ENCODE data around the genes NOP16, CLTB and EIF4E1B.

DNA sequence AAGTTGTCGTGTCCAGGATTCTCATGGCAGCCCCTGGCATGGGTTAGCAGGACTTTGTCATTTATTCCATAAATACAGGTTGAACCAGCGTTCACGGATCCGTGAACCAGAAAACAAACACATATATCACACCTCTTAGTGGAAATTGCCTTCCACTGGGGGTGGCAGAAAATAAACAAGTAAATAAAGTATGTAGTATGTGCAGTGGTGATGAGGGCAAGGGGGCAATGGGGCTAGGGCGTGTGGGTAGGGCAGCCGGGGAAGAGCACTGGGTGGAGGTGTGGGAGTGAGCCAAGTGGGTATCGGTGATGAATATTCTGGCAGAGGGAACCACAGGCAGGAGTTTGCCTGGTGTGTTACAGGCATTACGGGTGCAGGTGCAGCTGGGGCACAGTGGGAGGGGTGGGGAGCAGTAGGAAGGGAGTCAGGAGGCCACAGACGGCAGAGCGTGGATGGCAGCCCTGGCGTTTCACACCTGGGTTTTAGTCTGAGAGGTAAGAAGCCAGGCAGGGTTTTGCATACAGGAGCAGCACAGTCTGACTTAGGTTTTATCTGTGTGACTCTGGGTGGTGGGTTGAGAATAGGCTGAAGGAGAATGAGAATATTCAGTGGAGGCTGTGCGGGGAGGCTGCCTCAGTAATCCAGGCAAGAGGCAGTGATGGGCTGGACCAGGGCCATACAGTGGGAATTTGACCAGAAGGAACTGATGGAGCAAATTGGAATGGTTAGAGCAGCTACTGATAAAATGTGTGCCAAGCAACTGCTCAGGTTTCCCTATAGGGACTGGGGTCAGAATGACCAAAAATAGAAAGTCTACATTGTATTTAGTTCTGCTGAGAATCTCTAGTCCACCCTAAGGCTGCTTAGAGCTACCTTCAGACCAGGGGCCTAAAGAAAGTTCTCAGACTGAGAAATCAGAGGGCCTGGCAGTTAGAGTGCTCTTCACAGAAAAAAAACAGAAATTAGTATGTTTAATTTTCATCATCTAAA is 35.5 kb downstream of the SFXN1 start:
- PRO-cap, 8 experiments = peak in 2 of 8 experiments; most common plus-strand start position 440 of the sequence (in 1)

DNA sequence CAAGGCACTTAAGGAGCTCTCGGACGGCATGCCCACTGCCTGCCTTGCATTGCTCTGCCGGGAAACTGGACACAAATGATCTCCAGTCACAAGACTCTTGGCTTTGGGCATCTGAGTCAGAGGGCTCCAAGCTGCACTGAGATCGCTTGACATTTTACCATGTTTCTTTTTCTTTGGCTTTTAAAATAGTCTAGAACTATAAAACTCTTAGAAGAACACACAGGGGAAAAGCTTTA is 43.6 kb upstream of the HRH2 start:
- PRO-cap, 8 experiments = no peak in any of the 8 experiments

DNA sequence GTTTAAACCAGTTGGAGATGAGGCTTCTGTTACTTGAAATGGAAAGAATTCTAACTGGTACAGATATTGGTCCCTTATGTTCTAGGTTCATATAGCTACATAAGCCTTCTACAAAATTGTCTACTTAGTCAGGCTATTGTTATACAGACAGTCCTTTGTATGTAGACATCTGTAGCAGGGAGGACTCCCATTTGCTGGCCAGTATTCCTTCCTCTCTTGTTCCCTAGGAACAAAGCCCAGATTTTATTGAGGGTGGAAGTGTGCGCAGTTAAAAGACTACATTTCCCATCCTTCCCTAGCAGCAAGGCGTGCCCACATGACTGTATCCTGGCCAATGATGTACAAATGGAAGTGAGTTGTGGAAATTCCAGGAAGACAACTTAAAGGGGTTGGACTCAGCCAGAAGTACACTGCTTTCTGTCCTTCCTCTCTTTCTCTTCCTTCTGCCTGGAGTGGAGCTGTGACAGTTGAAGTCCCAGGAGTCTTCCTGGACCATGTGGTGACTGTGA is 88.9 kb downstream of the HRH2 start:
- PRO-cap, 8 experiments = no peak in any of the 8 experiments

GRCh38 chr5:175795979-175796828 is 75.2 kb upstream of the CPLX2 start:
- PRO-cap, 8 experiments = no peak in any of the 8 experiments

DNA sequence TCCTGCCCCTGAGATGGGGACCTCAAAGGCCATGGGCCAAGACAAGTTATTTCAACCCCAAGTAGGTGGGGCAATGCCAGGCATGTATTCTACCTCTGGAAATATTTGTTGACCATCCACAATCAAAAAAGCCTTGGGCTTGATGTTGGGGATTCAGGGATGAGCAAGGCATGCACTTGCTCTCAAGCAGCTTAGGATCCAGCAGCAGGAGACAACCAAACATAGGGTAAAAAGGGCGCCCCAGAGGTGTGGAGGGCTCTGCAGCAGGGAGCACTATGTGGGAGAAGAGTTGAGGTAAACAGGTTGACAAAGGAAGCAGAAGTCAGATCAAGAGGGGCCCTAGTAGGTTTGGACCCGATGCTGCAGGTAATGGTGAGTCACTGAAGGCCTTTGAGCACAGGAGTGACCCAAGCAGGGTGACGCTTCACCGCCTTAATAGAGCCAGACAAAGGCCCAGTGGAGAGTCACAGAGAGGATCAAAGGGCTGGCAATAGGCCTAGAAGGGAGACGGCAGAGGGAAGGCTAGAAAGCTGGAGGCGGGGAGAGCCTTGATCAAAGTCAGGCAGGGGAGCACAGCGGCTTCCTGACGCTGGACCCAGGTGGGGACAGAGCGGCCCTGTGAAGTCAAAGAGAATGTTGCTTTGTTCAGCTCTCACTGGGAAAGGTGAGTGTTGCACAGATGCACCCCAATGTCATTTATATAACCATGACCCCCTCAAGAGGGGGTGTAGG is 10.1 kb upstream of the CPLX2 start:
- PRO-cap, 8 experiments = no peak in any of the 8 experiments

- PRO-cap, 8 experiments = no peak in any of the 8 experiments
Measured at GRCh38 chr5:175968473-175968698, 271 bp upstream of the THOC3 start.

DNA sequence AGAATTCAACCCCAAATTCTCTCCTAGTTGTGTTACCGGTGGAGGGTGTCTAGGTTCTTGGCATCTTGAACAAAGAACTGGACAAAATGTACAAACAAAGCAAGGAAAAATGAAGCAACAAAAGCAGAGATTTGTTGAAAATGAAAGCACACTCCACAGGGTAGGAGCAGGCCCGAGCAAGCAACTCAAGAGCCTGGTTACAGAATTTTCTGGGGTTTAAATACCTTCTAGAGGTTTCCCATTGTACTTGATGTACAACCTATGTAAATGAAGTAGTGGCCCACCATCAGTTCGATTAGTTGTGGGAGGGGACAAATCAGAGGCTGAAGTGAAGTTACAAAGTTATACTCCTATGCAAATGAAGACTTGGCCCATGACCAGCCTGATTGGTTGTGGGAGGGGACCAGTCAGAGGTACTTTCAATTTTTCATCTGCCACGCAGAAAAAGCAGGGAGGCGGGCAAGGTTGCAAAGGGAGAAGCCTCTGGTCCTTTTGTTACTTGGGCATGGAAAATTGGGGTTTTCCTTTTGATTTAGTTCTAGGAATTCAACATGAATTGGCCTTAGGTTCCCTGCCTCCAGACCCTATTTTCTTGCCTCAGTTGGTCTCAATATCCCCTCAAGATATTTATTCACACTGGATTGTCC is 43.7 kb downstream of the KIAA1191 start:
- PRO-cap, 8 experiments = no peak in any of the 8 experiments

- PRO-cap, 8 experiments = no peak in any of the 8 experiments
Measured at GRCh38 chr5:176324323-176324729, 37.2 kb downstream of the KIAA1191 start.

DNA sequence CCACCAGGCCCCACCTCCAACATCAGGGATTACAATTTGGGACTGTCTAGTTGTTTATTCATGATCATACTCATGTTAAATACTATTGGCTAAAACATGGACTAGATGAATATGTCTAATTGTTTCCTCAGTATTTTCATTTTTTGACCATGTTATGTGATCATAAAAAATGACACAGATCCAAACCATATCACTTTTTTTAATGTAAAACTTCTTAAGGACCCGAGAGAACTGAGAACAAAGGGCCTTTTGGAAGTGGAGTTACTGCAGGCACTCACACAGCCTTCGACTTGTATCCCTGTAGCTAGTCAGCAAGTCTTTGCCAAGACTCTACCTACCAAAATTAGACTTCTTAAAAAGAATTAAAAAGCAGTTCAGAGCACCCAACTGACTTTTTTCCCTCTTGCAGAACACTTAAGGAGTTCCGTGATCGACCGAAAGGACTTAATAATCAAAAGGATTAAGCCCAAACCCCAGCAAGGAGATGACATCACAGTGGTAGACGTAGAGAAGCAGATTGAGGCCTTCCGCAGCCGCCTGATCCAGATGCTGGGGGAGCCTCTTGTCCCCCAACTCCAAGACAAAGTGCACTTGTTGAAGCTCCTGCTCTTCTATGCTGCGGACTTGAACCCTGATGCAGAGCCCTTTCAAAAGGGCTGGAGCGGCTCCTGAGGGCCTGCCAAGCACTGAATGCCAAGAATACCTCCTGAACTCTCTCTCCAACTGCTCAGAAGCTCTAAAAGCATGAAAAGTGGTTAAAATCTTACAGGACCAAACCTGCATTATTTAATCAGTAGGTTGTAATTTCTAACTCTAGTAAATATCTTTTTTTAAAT is 16.6 kb downstream of the KIAA1191 start:
- PRO-cap, 8 experiments = no peak in any of the 8 experiments

DNA sequence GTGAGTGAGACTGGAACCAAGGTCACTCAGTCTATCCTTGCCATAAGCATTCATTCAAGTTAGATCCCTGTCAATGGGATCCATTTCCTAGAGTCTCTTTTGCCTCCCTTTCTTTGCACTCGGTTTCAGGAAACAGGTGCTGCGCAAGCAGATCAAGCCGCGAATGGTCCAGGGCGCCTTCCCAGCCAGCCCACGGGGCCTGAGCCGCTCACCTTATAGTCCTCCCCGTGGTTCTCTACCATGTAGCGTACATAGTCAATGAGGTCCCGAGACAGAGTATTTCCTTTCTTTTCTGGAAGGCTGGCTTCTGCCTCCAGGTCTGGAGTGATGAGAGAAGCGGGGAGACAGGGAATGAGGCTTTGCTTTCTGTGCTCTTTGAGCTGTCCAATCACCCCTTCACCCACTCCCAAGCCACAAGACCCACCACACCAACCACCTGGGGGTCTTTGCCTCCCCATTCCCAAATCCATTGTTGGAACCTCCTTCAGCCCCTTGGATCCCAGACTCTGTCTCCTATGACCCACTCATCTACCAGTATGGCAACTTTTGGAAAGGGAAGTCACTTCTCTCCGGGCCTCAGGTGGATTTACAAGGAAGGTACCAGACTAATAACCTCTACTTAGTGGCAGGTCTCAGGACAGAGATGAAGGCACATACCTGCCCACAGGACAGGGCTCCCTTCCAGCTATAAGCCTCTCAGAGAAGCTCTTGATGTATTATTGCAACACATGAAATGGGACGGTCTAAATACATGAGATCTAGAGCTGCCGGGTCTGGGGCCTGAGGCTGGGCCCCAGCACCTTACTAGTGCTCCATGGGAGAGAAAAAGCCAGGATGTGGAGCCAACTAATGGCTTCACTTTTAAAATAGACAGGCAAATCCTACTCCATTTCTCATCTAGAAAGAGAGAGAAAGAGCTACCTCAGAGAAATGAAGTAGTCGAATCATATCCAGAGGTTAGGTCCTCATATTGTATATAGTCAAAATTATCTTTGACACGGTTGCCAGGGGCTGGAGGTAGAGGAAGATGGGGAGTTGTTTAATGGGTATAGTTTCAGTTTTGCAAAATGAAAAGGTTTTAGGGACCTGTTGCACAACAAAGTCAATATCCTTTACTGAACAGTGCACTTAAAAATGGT is 3.0 kb downstream of the NOP16 start:
- PRO-cap, 8 experiments = no peak in any of the 8 experiments

DNA sequence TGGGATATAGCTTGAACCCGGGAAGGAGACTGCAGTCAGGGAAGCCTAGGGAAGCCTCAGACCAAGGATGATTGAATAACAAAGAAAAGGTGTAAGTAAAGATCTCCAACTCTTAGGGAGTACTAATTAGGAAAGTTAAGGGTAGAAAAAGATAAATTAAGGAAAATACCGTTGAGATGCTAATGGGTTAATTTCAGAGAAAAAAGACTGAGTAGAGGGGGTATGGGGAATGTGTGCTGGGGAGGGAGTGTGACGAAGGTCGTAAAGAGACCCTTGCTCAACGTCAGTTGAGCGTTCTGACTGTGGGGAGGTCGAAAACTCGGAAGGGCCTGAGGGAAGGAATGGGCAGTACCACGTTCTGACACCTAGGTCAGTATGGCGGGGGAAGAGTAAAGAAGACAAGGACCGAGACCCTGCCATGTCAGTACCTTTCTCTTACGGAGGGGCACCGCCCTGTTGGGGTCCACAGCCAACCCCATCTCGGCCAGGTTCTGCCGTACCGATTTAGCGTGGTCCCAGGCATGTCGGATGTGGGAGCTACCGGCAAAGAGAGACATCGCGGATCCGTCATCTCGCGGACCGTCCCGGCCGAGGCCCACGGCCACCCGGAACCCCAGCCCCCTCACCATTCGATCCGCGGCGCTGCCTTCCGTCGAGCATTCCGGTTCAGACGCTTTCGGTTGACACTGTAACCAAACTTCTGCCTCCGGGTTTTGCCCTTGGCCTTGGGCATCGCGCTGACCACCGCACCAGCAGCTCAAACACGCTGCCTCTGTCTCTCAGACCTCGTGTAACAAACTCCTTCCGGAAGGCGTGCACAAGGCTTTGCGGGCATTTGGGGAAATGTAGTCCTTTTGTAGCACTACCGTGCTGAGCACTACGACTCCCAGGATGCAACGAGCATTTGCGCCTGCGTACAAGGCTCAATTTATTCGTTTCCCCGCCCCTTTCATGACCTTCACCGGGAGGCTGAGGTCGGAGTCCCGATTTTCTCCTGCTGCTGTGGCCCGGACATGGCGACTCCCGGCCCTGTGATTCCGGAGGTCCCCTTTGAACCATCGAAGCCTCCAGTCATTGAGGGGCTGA is at the start of gene NOP16:
Gene NOP16, minus strand, starts transcription at position 792 of the 1,086 bp plus-strand sequence.
- PRO-cap, 8 experiments = peak in 8 of 8 experiments; most common plus-strand start position 986 of the sequence (in 8); most common minus-strand start position 774 of the sequence (in 3)

DNA sequence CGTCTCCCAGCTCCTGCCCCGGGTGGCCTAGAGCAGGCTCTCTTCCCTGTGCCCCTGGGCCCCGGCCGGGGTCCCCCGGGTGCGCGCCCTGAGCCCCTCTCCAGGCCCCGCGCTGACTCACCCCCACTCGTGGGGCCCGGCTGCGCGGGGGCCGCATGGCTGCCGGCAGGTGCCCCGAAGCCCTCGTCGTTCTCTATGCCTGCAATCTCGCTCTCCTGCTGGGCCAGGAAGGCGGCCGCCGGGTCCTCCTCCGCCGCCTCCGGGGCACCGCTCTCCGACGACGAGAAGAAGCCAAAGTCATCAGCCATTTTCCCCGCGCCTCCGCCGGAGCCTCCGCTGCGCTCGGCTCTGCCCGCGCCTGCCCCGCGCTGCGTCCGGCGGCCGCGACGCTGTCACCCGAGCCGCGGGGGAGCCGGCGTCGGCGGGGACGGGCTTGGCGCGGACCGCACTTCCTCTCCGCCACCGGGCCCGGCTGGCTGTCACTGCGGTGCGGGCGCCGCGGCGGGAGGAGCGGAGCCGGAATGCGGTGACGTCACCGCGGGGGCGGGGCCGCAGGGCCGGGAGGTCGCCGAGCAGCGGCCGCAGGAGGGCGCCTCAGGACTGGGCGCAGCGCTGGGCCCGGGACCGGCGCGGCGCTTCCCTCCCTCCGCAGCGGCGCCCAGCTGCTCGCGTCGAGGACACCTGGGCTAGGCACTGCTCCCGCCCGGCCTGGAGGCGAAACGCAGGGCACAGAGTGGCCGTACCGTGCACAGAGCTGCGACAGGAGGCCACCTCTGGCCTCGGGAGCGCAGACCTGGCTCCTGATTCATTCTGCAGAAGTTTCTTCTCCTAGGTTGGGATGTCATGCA is at the start of gene CLTB:
Gene CLTB, minus strand, starts transcription at position 484 of the 848 bp plus-strand sequence.
- PRO-cap, 8 experiments = peak in 8 of 8 experiments; most common plus-strand start position 479 of the sequence (in 2); most common minus-strand start position 484 of the sequence (in 5)

DNA sequence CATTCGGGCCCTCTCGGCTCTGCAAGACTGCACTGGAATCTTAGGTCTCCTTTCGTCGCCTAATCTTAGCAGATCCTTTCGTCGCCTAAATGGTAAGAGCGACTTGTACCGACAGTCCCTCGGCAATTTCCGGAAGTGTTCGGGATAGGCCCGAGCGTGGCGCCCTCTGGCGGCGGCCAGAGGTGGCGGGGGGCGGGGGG is 207 bp upstream of the FAF2 start:
- PRO-cap, 8 experiments = peak in 1 of 8 experiments; most common minus-strand start position 131 of the sequence (in 1)

DNA sequence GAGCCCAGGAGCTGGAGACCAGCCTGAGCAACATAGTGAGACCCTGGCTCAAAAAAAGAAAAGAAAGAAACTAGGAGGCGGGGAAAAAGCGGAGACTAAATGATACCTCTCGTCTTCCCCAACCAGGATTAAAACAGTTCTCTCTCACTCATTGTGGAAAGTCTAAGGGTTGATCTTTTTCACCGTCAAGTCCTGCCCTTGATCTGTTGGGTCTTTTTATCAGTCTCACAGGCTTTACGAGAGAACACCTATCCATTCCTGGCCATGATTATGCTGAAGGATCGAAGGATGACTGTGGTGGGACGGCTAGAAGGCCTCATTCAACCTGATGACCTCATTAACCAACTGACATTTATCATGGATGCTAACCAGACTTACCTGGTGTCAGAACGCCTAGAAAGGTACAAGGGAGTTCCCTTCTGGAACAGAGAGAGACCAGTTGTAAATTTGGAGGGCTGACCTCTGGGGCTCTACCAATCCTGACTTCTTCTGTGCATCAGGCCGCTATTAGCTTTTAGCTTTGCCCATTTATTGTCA is 40.9 kb downstream of the RNF44 start:
- PRO-cap, 8 experiments = no peak in any of the 8 experiments

DNA sequence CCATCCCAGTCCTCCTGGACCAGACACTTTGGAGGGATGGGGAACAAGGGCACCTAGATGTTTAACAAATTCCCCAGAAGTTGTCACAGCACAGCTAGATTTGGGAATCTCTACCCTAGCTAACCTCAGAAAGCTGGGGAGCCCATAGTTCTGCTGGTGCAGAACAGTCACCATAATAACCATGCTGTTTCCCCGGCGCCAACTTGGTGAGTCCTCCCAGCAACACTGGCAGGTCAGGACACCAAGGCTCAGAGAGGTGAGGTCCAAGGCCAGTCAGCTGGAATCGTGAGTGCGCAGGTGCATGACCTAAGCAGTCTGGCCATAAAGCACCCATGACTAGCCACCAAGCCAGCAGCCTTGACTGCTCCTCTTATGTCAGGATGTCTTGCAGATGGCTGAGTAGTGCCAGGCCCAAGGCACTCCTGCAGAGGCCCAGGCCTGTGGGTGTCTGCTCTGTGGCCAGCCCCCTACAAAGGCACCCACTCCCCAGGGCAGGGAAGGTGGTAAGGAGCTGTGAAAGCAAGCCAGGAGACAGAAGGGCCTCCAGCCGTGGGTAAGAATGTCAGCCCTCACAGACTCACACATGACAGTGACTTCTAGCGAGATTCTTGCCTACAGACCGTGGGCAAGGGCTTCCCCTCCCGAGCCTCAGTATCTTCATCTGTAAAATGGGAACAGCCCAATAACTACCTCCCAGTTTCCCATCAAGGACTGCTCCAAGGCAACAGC is 2.5 kb downstream of the RNF44 start:
- PRO-cap, 8 experiments = no peak in any of the 8 experiments

- PRO-cap, 8 experiments = peak in 7 of 8 experiments; most common plus-strand start chr5:176541691 (in 5); most common minus-strand start chr5:176541602 (in 7)
Measured at GRCh38 chr5:176541388-176542098, 4.3 kb upstream of the RNF44 start.

DNA sequence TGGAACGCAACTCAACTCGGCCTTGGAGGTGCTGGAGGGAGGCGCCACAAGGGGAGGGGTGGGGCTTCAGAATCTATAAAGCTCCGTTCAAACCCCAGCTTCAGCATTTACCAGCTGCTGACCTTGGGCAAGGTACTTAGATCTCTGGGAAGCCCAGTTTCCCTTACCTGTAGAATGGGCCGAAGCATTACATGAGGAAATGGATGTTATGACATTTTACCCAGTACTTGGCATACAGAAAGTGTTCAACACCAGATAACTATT is 1.4 kb downstream of the SNCB start:
- PRO-cap, 8 experiments = no peak in any of the 8 experiments

- PRO-cap, 8 experiments = no peak in any of the 8 experiments
Measured at GRCh38 chr5:176630448-176631053, at the start of gene EIF4E1B. TSS of gene EIF4E1B (plus strand) at chr5:176630675.

- PRO-cap, 8 experiments = no peak in any of the 8 experiments
Measured at GRCh38 chr5:176657123-176657513, 9.8 kb downstream of the TSPAN17 start.

GRCh38 chr5:176810705-176811269 is 428 bp downstream of the UNC5A start:
- PRO-cap, 8 experiments = no peak in any of the 8 experiments